ENCODE results near the gene ZCCHC14.

DNA sequence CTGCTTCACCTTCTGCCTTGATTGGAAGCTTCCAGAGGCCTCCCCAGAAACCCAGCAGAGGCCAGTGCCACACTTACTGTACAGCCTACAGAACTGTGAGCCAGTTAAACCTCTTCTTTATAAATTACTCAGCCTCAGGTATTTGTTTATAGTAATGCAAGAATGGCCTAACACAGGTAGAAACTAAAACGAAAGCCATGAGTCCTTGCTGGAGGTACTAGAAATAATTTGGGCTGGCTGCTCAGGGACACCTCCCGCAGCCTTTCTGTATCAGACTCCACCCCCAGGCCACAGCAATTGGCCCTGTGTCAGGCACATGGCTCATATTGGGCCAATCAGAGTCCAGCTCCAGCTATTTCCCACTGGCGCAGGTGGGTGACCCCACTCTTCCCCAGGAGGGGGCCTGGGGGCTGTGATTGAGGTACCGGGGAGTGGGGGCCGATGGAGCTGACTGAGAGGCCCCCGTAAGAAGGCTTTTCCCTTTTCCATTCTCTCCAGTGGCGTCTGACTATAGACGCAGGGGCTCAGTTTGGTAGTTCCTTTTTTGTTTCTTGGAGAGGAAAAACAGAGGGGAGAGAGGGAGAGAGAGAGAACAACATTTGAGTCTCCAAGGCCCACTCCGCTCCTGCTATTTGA lies 26.0 kb downstream of the FOXL1 start:
- RRBS, result no CpG with 5 or more reads among the region's 9 CpGs

GRCh38 chr16:86984790-86985198 lies 332.4 kb downstream of the C16orf95 start:
- RRBS, result no CpG with 5 or more reads among the region's 11 CpGs

DNA sequence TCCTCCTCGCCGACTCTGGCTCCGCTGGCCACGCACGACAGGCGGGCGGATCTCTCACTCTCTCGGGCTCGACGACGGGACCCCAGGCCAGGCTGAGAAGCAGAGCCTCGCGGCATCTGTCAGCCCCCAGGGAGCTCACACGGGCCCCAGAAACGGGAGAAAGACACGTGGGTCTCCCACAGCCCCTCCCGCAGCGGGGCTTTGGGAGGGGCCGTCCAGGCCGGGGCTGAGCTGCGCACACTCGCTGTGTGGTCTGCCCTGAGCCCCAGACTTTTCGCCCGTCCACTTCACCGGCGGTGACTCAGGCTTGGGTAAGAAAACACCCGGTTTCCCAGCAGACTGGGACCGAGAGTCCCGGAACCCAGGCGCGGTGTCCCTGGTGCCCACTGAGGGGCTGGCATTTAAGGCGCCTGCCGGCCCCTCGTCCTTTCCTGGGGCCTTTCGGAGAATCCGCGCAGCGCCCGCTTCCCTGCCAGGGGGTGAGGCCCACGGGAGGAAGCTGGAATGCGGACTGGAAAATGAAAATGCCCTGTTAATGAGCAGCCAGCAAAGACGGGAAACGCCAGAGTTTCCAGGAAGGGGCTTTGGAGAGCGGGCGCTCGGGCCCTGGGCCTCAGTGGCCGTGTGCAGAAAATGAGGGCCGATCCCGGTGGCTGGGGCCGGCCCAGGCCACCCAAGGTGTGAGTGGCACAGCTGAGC lies 100.4 kb downstream of the C16orf95 start:
- RRBS, result 95% methylated on average over 11 of the region's 50 CpGs

- RRBS, result 100% methylated on average over 1 of the region's 11 CpGs
Measured at GRCh38 chr16:87335935-87336331, 18.7 kb upstream of the C16orf95 start.

DNA sequence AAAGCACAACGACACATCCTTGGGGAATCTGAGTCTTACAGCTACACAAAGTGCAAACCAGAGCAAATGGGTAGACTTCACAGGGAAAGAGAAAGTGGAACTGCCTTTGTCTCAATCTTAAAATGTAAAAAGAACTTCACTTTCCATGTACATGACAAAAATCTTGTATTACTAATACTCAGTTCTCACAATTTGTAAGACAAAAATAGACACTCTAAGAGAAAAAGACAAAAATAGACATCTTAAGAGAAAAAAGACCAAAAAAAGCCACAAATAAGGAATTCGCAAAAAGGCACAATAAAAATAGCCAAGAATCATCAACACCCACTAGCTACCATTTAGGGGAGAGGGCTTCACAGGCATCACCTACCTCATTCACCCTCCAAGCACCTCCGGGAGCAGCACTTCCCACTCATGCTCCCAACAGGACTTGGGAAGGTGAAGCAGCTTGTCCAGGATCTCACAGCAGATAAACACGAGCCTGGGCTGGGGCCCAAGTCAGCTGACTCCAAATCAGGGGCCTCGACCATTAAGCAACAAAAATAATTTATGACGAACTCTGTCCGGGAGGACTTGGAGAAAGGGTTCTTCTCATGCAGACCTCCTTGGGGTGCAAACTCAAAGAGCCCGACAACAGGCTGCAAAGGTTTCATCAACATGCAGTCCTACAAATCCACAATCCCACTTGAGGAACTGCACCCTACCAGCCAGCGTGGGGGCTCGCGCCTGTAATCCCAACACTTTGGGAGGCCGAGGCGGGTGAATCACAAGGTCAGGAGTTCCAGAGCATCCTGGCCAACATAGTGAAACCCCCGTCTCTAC lies 2.3 kb downstream of the FBXO31 start:
- RRBS, result no CpG with 5 or more reads among the region's 14 CpGs

DNA sequence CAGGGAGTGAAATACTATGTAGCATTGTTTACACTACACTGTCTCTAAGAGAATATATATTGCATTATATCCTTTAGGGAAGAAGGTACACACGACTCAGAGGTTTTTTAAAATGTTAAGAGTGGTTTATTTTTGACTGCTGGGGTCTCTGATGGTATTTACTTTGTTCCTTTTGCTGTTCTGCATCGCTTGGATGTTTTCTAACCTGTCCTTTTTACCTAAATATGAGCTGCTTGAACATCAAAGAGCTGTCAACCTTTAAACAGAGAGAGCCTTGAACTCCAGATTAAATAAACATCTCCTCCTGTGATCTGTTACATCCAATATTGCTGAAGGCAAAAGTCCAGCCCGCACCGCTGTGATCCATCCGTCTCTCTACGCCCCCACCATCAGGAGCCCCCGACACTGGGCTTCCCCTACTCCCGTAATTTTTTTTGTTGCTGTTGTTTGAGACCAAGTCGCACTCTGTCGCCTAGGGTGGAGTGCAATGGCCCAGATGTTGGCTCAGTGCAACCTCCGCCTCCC lies 1.3 kb downstream of the FBXO31 start:
- RRBS, result no CpG with 5 or more reads among the region's 11 CpGs

DNA sequence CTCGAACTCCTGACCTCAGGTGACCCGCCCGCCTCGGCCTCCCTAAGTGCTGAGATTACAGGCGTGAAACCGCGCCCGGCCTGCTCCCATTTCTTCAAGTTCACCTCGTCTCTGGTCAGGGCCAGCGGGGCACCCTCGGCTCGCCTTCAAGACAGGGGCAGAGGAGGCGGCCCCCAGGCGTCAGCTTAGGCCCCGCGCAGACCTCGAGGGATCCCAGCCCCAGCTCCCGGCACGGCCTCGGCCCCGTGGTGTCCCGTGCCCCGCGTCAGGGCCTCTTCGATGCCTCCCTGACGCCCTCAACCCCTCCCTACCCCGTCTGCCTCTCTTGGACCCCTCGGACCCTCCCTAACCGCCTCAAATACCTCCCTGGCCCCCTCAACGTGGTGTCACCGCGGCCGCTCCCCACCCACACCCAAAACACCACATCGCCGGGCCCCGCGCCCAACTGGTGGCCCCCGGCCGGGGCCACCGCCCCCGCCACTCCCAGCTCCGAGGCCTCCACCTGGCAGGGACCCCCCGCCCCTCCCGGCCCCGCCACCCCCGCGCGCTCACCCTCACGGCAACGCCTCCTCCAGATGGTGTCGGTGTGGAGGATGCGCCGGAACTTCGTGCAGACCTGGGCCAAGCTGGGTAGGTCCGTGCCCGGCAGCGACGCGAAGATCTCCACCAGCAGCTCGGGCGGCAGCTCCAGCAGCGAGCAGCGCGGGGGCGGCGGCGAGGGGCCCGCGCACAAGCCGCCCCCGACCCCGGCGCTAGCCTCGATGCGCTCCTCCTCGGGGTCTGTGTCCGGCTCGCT lies 525 bp downstream of the FBXO31 start:
- RRBS, result under 1% methylated on average over 32 of the region's 78 CpGs

DNA sequence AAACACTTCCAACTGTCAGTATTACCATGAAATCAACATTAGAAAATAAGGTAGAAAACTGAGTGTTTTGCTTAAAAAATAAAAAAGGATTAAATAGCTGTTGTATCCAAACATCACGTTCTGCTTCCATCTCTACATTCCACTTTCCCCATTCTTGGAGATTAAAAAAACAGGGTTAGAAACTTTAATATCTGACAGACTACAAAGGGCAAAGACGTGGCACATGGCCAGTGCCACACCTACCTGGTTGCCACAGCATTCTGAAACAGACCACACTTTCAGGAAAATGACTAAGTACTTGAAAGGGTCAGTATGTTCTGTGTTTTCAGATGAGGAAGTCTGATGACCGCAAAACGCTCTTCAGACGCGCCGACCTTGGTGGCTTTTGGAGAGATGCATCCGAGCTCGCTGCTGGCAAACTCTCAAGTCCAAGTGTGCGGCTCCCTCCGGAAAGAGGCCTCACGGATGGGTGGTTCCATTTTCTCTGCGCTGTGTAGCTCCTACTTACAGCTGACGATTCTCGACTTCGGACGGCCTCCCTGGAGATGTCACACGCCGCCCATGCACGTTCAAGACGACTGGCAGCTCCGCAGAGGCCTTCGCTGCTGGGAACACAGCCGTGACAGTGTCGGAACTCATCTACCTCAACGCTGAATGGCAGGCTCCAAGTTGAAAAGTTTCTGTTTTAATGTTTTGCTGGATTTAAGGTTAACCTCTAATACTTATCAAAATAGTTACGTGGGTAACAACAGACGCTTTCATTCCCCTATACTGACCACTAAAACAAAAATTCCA lies 15.5 kb downstream of the MAP1LC3B start:
- RRBS, result no CpG with 5 or more reads among the region's 28 CpGs

DNA sequence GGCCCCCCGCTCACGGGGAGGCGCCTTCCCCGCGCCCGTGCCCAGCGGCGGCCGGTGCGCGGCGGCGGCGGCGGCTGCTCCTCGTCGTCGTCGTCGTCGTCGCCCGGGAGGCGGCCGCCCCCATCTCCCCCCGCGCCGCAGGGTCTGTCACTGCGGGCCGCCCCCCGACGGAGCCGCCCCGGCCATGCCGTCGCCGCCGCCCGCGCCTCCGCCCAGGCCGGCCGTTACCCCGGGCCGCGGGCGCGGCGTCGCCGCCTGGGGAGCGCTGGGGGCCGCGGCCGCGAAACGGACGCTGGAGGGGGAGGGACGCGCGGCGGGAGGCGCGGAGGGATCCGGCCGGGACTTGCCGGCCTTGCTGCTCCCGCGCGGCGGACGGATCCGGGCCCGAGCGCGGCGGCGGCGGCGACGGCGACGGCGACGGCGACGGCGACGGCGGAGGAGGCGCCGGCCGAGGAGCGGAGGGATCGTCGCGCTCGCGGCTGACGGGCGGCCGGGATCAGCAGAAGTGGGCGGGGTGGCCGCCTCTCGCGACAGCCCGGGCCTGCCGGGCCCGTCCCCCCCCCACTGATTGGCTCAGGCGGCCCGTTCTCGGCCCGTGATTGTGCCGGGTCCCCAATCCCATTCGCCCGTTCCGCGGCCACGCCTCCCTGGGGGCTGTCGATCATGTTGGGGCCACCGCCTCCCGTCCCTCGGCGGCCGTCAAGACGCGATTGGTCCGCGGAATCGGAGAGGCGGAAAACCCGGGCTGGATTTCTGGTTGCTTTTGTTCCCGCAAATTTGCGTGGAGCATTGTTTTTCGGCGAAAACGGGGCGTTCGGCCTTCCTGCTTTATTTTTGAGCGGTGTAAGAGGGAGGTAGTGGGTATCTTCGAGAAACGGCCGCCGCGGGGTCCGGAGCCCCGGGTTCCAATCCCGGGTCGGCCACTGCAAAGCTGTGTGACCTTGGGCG lies at the start of gene ZCCHC14:
Gene ZCCHC14 (minus strand): TSS at position 507 of the 948 bp plus-strand sequence.
- RRBS, result 2% methylated on average over 51 of the region's 150 CpGs

- RRBS, result no CpG with 5 or more reads among the region's 22 CpGs
Measured at GRCh38 chr16:87493648-87494264, 932 bp upstream of the ZCCHC14 start.

DNA sequence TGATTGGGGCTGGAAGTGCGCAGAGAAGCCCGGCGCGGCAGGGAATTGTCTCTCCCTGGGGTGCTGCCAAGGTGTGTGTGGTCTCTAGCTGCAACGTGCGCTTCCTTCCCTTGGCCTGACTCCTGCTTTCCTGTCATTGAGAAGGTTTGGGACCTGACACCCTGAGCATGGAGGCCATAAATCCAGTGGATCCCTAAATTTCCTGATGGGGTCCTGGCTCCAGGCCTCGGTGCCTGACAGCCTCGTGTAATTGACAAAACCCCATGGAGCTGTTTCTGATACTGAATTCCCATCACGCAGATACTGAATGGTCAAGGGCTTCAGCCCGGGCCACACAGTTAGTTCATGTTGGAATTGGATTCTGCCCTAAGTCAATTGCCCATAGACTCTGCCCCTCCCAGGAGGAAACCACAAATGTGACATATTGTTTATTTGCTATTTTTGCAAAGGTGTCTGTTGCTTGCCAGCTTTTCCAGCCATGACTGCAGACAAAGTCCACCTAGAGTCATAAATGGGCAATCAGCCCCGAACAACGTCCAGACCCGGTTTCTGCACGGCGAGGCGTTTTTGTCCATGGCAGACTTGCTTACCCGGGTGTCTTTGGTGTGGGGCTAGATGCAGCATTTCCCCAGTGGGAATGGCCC lies 4.4 kb upstream of the ZCCHC14 start:
- RRBS, result 70% methylated on average over 1 of the region's 17 CpGs

DNA sequence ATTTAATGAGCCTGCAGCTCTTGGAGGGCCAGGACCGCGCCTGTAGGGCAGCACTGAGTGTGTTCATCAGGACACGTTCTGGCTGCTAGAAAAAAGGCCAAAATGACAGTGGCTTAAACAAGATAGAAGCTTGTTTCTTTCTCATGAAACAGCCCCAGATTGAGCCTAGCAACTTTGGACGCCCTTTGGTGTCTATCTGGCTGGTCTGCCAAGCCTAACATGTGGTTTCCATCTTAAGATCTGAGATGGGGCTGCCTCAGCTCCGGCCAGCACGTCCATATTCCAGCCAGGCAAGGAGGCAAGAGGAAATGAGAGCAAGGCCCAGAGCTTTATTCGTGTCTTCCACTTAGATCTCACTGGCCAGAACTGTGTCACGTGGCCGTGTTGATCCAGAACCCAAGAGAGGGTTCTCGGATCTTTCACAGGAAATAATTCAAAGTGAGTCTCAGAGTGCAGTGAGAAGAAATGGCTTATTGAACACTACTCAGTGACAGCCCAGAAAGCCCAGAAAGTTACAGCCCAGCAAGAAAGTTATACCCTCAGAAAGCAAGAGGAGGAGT lies 28.9 kb upstream of the ZCCHC14 start:
- RRBS, result no CpG with 5 or more reads among the region's 10 CpGs

- RRBS, result 100% methylated on average over 1 of the region's 12 CpGs
Measured at GRCh38 chr16:87536081-87536843, 43.4 kb upstream of the ZCCHC14 start.

DNA sequence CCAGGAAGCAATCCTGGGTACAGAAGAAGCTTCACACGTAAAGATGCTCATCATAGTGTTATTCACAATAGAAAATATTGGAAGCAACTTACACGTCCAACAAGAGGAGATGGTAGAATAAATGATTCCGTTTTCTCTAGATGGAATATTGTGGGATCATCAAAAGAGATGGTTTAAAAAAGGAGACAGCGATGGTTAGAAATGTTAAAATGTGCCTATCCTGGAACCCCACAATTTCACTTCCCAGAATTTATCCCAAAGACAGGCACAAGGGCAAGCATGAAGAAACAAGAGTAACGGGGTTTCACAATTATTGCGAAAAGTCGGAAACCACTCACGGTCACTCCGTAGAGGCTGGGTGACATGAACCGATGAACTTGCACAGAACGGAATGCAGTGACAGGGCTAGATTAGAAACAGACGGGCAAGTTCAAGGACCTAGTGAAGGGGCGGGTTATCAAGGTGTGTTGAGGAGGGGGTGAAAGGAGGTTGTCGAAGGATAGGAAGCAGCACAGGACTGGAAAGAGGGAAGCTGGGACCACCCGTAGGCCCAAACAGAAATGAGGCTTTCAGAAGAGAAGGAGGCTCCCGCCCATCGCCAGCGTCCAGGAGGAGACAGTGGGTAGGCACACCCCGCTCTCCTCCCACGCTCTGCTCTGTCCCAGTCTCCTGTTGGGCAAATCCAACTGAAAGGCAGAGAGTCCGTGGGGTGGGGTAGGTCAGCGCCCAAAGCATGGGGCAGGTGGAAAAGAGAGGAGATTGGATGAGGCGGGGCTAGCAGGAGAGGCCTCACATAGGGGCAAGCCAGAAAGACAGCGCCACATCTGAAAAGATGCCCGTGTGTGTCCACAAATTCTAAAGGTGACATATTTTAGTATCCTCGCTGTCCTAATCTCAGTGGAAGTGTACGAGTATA lies 47.5 kb upstream of the JPH3 start:
- RRBS, result no CpG with 5 or more reads among the region's 27 CpGs

DNA sequence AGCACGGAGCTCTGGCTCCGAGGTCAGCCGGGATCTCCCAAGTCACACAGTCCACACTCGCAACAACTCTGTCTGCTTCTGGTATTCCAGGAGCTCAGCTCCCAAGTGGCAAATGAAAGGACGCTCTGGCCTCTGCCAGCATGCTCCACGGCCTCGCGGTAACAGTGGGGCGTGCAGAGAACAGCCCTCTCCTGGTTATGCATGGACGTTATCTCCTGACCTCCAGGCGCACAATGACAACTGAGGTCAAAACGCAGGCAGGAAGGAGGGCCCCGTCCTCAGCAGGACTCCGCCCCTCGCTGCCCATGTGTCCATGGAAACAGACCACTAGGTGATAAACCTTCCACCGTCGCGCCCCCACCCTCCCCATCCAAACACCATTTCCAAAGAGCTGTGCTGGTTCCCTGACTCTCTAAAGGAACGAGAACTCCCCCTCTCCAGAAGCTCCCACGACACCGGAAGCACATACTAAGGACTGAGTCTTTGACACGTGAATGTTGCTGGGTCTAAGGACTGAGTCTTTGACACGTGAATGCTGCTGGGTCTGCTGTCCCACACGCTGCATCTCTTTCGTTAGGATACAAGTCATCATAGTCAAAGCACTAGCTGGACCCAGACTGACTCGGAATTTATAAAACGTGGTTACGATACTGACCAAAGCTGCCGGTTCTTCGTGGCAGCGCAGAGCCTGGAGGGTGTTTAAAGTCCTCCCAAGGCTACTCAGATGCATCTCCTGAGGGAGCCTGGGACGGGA lies 44.0 kb downstream of the KLHDC4 start:
- RRBS, result no CpG with 5 or more reads among the region's 32 CpGs

DNA sequence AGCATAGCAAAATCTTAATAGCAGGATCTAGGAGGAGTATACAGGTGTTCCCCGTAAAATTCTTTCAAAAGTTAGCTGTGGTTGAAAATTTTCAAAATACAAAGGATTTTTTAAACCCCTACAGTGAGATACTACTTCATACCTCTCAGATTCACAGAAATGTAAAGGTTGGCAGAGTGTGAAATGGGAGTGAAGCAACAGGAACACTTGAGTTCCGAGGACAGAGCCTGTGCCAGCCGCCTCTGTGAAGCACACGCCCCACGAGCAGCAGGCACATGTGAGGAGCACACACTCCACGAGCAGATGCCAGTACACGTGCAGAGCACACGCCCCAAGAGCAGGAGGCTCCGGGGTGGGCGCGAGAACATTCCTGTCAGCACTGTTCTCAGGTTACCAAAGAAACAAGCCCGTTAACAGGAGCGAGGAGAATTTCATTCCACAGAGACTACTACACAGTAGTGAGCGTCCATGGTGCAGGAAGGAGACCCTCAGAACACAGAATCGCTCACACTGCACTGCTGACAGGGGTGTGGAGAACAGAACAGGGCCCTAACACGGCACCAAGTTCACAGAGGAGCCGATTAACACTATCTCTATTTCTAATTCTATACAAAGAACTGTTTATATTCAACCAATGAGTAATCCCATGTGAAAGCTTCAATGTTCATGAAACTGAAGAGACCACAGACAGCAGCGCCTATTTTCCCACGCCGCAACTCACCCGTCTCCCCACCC lies 40.2 kb downstream of the KLHDC4 start:
- RRBS, result no CpG with 5 or more reads among the region's 21 CpGs

- RRBS, result 77% methylated on average over 4 of the region's 22 CpGs
Measured at GRCh38 chr16:87828105-87829078, 40.9 kb downstream of the SLC7A5 start.

- RRBS, result no CpG with 5 or more reads among the region's 13 CpGs
Measured at GRCh38 chr16:87850512-87851242, 18.6 kb downstream of the SLC7A5 start.

DNA sequence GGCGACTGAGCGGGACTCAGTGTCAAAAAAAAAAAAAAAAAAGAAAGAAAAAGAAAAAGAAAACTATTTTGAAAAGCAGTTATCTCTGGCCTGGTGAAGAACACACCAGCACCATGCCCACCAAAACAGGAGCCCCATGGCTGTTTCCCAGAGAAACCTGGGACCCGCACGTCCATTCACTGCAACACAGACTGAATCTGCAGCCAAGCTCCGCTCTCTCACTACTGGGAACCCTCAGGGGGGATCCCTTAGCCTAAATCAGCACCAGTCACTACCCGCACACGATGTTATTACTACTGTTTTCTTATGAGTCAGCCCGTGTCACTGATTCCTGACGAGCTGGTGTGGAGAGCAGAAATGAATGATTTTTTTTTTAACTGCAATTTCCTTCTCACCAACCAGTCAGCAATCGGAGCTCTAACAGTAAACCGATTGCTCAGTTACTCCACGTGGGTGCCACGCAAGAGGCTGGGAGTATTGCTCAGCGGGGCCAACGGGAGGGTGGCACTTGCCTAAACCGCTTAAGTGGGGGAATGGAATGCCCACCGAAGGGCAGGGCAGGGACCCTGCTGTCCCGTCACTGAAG lies 1.1 kb downstream of the SLC7A5 start:
- RRBS, result no CpG with 5 or more reads among the region's 18 CpGs

GRCh38 chr16:87868678-87868915 lies 710 bp downstream of the SLC7A5 start:
- RRBS, result no CpG with 5 or more reads among the region's 13 CpGs